Cerebral cortex (tissue), 2 donors: ENCODE data around the gene EMC4.

GRCh38 chr15:32718376-32719120, 744 bp downstream of the GREM1 start:
- PRO-cap, 2 experiments = no peak in any of the 2 experiments

DNA sequence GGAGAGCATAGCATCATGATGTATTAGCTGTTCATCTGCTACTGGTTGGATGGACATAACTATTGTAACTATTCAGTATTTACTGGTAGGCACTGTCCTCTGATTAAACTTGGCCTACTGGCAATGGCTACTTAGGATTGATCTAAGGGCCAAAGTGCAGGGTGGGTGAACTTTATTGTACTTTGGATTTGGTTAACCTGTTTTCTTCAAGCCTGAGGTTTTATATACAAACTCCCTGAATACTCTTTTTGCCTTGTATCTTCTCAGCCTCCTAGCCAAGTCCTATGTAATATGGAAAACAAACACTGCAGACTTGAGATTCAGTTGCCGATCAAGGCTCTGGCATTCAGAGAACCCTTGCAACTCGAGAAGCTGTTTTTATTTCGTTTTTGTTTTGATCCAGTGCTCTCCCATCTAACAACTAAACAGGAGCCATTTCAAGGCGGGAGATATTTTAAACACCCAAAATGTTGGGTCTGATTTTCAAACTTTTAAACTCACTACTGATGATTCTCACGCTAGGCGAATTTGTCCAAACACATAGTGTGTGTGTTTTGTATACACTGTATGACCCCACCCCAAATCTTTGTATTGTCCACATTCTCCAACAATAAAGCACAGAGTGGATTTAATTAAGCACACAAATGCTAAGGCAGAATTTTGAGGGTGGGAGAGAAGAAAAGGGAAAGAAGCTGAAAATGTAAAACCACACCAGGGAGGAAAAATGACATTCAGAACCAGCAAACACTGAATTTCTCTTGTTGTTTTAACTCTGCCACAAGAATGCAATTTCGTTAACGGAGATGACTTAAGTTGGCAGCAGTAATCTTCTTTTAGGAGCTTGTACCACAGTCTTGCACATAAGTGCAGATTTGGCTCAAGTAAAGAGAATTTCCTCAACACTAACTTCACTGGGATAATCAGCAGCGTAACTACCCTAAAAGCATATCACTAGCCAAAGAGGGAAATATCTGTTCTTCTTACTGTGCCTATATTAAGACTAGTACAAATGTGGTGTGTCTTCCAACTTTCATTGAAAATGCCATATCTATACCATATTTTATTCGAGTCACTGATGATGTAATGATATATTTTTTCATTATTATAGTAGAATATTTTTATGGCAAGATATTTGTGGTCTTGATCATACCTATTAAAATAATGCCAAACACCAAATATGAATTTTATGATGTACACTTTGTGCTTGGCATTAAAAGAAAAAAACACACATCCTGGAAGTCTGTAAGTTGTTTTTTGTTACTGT, 15.3 kb downstream of the GREM1 start:
- PRO-cap, 2 experiments = no peak in any of the 2 experiments

DNA sequence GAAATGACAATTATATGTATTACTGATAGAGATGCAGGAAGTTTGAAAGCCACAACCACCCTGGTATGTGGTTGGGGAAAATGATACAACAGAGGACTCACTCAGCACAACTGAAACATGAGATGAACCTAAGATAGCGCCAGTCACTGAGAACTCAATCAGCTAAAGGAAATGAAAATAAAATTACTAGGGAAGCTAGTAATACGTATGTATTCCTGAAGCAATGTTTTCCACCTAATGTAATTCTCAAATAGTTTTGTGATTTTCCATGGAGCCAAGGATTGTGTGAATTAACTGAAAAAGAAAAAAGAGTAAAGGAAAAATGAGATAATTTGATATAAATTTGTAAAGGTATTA, 90.1 kb downstream of the FMN1 start:
- PRO-cap, 2 experiments = no peak in any of the 2 experiments

- PRO-cap, 2 experiments = peak in 1 of 2 experiments; most common plus-strand start chr15:34225016 (in 1); most common minus-strand start chr15:34224993 (in 1)
Observed at GRCh38 chr15:34224750-34225146, at the start of gene EMC4. TSS of gene EMC4 (plus strand) at chr15:34225016.

- PRO-cap, 2 experiments = no peak in any of the 2 experiments
Observed at GRCh38 chr15:34338453-34339280, 1.1 kb upstream of the SLC12A6 start.

DNA sequence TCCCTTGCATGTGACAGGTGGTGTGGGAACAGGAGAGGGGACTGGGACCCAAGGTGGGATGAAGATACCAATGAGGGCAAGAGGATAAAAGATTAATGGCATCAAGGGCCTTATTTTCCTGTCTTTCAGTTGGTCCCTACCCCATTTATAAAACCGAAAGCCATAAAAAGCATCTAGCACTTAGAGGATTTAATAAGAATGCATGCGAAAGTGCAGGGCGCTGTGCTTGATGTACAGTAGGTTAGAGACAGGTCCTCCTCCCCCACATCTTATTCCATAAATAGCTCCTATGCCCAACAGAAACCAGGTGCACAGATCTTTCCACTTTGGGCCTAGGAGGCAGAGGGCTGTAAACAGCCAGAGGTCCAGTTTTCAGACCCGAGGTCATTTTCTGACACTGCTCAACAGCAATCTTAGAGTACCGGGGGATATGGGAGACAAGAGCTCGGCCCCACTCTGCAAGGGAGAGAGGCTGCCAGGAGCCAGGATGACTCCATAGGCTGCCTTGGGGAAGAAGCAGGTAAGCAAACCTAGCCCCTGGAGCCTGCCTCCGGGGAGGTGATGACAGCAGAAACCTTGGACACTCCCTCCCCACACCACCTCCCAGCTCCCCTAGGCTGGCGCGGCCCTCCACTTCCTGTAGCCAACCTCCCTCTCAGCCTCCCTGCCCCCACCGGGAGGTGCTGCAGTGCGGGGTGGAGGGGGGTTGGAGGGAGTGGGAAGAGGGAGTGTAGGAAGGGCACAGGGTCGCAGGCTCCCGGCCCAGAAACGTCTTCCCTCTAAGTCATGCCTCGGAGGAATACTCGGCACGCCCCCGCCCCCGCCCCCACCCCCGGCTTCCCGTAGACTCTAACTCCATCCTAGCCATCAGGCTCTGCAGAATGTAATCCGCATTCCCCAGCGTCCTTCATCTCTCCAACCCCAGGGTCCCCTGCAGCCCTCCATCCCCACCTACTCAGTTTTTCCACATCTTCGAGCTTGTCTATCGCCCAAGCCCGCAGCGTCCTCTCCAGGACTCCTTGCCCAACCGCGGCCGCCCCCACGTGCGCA, 869 bp downstream of the LPCAT4 start:
- PRO-cap, 2 experiments = no peak in any of the 2 experiments

GRCh38 chr15:34490272-34490831, 52.7 kb upstream of the GOLGA8A start:
- PRO-cap, 2 experiments = no peak in any of the 2 experiments

DNA sequence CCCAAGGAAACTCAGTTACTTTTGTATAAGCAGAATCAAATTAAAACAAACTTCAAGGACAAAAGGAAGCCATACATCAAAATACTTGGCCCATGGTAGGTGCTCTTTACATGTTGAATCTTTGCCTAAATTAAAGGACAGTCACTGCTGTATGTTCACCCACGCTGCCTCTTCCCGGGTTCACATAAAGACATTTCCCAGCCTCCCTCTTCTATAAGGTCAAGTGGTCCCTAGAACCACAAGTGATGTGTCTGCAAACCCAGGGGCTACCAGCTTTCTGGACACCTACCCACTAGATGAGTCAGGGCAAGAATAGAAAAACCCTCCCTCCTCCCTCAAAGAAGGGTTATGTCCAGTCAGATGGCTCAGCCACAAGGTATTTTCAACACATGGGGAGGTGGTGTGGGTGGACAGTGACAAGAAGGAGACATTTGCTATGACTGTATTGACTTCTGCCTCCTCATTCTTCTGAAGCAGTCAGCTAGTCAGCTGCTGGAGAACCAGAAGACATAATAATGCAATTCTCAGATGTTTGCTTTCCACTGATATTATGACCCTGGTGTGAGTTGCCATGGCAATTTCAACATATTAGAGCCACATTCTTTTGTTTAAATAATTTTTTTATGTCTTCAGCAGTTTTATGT, 66.6 kb upstream of the GOLGA8B start:
- PRO-cap, 2 experiments = no peak in any of the 2 experiments

DNA sequence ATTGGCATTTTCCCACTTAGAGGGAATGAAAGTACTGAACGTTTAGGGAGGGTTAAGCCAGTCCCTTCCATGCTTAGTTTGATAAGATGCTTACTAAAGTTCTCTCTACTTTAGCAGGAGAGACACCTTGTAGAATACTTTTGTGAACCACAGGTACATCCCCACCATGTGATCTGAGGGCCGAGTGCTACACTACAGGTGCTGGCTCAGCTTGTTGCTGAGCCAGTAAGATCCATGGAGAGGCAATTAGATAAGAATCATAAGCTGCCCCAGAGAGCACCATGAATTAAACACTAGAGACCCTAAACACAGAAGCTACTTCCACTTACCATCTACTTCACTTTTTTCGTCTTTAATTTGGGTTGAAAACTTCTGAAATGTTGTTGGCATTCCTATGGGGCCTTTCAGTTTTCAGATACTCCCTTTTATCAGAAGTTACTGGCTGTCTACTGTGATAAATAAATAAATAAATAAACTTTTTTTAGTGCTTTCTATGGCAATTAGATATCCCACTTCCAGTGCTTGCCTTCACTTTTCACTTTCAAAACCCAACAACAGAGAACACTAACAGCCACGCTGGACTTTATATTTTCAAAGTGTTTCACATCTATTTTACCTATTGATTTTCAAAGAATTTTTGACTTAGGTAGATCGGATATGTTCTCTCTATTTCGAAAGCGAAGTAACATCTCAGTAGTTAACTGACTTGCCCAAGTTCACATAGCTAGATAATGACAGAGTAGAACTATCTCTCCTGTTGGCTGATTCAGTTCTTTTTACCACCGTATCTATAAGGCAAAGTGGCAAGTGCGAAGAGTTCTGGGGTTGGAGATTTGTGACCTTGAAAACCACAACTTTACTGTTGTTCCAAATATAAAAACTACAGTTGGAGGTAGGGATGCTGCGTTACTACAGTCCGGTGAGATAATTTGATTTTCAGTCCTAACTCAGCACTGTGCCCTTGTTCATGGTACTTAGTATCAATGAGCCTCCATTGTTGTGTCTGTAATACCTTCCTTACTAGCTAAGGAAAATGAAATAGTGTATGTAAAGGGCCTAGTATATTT, 70.9 kb upstream of the GOLGA8B start:
- PRO-cap, 2 experiments = no peak in any of the 2 experiments

DNA sequence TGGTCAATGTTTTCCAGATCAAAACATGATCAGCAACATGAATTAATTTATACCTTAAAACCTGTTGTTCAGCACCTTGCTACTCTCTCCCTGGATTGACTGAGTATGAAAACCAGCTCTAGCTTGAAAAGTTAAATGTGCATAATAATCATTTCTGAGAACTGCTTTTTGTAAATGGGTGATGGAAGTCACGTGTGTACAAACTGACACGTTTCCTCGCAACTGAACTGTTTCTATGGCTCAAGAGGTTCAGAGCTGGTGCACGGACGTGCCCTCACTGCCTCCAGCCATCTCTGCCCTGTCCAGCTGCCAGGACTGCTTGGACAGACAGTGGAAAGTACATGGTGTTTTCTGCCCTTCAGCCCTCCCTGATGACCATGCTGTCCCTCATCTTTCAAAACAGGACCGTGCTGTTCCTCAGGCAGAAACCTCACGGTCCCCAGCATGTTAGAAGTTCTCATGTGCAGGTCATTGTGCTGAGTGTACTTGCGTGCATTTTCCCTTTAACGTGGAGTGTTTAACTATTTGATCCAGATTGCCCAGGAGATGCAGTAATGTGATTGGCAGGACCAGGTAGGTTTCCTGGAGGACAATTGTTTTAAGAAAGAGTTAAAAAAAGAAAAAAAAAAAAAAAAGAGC, 38.7 kb downstream of the GJD2 start:
- PRO-cap, 2 experiments = no peak in any of the 2 experiments

- PRO-cap, 2 experiments = no peak in any of the 2 experiments
Observed at GRCh38 chr15:34791865-34792774, 3.2 kb downstream of the ACTC1 start.

GRCh38 chr15:34794503-34795105, 745 bp downstream of the ACTC1 start:
- PRO-cap, 2 experiments = no peak in any of the 2 experiments

GRCh38 chr15:34986805-34987044, 1.4 kb downstream of the ZNF770 start:
- PRO-cap, 2 experiments = no peak in any of the 2 experiments

GRCh38 chr15:35209949-35210284, 124.8 kb upstream of the NANOGP8 start:
- PRO-cap, 2 experiments = no peak in any of the 2 experiments

DNA sequence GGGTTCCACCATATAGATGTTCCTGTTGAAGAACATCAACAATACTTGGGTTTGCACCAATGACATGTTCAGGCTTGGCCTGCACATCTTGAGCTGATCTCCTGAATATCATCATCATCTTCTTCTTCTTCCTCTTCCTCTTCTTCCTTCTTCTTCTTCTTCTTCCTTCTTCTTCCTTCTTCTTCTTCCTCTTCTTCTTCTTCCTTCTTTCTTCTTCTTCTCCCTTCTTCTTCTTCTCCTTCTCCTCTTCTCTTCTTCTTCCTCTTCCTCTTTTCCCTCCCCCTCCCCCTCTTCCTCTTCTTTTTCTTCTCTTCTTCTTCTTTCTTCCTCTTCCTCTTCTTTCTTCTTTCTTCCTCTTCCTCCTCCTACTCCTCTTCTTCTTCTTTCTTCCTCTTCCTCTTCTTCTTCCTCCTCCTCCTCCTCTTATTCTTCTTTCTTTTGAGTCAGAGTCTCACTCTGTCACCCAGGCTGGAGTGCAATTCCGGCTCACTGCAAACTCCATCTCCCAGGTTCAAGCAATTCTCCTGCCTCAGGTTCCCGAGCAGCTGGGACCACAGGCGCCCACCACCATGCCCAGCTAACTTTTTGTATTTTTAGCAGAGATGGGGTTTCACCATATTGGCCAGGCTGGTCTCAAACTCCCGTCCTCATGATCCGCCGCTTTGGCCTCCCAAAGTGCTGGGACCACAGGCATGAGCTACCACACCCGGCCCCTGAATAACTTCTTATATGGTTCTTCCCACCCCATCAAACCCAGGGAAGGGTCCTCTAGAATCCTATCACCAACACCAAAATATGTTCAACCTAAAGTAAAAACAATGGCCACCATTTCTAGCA, 198.0 kb upstream of the NANOGP8 start:
- PRO-cap, 2 experiments = no peak in any of the 2 experiments

- PRO-cap, 2 experiments = no peak in any of the 2 experiments
Observed at GRCh38 chr15:35306209-35306715, 221.2 kb upstream of the NANOGP8 start.

DNA sequence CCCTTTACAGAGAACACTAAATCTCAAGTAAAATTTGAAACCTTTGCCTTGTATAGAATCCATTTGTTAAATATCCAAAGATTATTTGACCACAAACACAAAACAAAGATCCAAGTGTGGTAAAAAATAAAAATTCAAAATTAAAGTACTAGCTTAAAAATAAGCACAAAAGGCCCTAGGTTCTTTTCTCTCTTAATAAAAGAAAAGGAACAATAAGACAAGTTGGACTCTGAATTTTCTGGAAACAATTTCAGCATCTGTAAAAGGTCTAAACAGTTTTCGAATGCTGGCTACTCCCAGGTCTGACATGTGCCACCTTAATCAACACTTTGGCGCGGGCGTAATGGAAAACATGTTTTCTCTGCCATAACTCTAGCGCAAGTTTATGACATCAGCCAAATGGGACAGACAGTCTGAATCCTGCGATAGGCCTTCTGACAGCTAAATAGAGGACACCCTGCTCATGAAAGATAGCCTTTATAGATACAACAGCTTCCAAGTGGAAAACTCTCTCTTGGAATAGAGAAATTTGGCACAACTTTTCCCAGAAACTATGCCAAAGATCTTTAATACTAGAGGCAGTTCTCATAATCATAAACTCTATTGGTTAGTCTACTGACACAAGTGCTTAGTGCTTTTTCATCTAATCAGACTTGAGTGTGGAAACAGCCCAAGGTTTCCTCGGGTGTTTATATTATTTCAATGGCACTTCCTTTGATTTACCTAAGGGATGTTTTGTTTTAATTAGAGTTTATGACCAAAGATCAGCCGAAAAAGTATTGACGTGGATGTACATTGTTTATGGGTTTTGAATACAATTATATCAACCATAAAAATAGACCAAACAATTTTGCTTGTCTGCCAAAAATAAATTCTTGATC, 120.0 kb upstream of the DPH6 start:
- PRO-cap, 2 experiments = no peak in any of the 2 experiments

GRCh38 chr15:36647310-36647787, 67.9 kb downstream of the CDIN1 start:
- PRO-cap, 2 experiments = no peak in any of the 2 experiments

DNA sequence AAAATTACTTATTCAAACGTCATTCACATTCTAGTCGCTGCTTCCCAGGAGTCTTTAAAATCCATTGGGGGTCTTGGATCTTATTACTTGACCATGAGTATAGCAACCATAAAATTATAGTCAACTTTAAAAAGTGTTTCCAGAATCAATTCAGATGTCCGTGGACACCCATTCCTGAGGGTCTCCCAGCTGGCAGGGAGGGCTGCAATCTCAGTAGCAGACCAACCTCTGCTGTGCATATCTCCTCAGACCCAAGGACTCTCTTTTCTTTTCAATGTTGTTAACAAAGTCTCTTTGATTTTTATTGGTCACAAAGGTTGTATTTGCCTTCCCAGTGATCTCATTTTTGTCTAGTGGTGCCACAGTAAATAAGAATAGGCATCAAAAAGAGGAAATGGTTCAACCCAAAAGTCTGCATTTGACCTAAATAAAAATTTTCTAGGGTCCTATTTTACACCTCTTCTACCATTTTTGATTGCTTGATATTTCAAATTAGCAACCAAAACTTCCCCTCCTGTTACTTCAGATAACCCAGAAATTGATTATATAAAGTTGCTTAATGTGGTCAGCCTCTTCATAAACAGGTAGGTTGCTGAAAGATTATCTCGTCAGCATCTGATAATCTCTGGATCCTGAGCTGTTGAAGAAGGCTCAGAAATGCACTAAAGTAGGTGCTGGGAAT, 225.8 kb downstream of the CDIN1 start:
- PRO-cap, 2 experiments = no peak in any of the 2 experiments

DNA sequence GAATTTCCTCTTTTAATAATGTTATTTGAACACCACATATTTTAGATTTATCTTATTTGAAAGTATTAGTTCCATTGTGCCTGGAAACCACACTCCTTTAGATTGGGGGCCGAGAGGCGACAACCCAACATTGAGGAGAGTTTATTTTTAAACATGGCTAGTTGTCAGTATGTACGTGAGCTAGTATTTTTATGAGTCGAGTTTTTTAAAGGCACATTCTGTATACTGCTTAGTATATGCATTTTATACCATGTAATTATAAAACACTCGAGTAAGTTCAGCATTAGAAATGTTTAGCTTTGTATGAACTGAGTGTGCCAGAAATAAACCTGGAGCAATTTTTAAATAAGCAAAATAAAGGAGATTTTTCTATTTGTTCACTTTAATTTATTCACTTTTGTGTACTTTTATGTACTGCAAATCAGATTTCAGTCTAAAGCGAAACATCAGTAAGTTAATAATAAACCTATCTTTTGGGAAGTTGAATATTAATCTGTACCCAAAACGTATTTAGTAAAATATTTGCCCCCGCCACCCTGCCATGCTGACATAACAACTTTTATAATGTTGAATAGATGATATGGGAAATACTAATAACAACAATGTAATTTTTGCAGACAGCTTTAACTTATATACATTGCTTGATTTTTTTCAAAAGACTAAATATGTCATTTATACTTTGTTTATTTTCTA, 229.8 kb downstream of the CDIN1 start:
- PRO-cap, 2 experiments = no peak in any of the 2 experiments